Mesangial cell (primary cell): ENCODE results near the gene G2E3.

- RAMPAGE, long total RNA: no peak
Measured at GRCh38 chr14:24367272-24367424, 836 bp upstream of the NFATC4 start.

- RAMPAGE, long total RNA: no peak
Measured at GRCh38 chr14:24418422-24418977, 11.0 kb downstream of the CBLN3 start.

- RAMPAGE, long total RNA: no peak
Measured at GRCh38 chr14:24425201-24425630, 4.3 kb downstream of the CBLN3 start.

GRCh38 chr14:24437998-24438577 lies 4.5 kb downstream of the SDR39U1 start:
- RAMPAGE, long total RNA: no peak

DNA sequence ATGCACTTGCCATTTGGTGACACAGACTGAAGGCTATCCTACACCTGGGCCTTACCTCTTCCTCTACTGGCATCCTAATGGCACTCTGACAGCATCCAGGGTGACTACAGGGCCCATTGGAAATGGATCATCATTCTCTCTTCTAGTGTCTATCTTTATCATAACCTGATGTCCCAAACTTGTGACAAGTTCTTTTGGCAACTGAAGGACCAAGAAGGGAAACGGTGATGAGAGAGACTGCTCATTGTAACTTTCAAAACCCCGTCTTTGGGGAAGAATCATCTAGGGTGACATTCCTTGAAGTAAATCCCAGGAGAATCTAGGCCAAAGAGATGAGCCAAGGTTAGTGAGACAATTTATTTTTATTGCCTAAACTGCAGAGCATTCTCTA lies 3.2 kb downstream of the SDR39U1 start:
- RAMPAGE, long total RNA: no peak

GRCh38 chr14:24458592-24458911 lies 16.0 kb upstream of the SDR39U1 start:
- RAMPAGE, long total RNA: no peak

DNA sequence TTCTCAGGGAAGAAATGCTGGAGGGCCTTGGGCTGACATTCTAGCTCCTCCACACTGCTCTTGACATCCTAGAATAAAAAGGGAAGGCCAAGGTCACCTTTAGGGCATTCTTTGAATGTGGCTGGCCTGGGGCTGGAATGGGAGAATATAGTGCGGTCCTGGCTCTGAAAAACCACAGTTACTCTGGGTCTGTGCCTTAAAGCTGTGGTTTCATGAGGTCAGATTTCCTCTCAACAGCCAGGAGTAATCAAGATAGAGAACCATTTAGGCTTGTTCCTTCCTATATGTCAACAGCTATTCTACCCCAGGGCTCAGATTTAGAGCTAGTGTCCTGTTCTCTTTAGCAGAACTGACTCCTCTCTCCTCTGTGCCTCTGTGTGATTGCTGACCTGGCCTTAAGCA lies 24.2 kb downstream of the CMA1 start:
- RAMPAGE, long total RNA: no peak

- RAMPAGE, long total RNA: no peak
Measured at GRCh38 chr14:25050510-25050701, 459 bp upstream of the STXBP6 start.

DNA sequence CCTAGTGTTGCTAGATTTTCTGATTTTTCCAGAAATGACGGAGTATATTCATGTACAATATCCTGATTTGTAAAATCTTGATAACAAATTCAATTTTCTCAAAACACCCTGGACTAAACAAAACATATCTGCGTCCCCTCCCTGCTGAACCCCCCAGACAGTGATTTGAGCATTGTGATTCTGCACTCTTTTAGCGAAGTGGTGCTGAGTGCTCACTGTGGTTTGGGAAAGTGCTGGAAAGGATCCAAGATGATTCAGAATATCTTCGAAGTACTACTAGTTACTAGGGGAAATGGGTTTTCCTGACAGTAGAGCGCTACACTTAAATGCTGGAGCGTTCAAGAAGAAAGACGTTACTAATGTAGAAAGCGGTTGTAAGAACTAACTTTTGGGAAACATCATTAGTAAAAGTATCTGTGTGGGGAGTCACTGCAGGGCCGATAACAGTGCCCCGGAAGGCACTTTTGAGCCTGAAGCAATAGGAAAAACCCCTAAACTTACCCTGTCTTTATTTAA lies 813 bp upstream of the STXBP6 start:
- RAMPAGE, long total RNA: no peak

- RAMPAGE, long total RNA: no peak
Measured at GRCh38 chr14:26204522-26205618, 393.0 kb downstream of the NOVA1 start.

- RAMPAGE, long total RNA: no peak
Measured at GRCh38 chr14:26584126-26584834, 13.6 kb downstream of the NOVA1 start.

GRCh38 chr14:26595234-26595820 lies 2.5 kb downstream of the NOVA1 start:
- RAMPAGE, long total RNA: no peak

DNA sequence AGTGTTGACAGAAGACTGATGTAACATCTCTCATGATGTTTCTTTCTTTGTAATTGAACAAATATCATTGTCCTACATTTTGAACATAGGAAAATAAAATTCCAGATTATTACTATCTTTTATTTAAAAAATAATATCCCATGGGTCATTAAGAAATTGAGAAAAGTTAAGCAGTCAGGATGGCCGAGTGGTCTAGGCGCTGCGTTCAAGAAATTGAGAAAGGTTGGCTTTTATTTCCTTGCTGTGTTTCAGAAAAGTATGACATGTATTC lies 728.4 kb upstream of the FOXG1 start:
- RAMPAGE, long total RNA: no peak

GRCh38 chr14:28317854-28318675 lies 448.5 kb upstream of the FOXG1 start:
- RAMPAGE, long total RNA: no peak

GRCh38 chr14:28772471-28773040 lies 6.0 kb downstream of the FOXG1 start:
- RAMPAGE, long total RNA: no peak

GRCh38 chr14:29879100-29879598 lies 48.5 kb downstream of the PRKD1 start:
- RAMPAGE, long total RNA: no peak

DNA sequence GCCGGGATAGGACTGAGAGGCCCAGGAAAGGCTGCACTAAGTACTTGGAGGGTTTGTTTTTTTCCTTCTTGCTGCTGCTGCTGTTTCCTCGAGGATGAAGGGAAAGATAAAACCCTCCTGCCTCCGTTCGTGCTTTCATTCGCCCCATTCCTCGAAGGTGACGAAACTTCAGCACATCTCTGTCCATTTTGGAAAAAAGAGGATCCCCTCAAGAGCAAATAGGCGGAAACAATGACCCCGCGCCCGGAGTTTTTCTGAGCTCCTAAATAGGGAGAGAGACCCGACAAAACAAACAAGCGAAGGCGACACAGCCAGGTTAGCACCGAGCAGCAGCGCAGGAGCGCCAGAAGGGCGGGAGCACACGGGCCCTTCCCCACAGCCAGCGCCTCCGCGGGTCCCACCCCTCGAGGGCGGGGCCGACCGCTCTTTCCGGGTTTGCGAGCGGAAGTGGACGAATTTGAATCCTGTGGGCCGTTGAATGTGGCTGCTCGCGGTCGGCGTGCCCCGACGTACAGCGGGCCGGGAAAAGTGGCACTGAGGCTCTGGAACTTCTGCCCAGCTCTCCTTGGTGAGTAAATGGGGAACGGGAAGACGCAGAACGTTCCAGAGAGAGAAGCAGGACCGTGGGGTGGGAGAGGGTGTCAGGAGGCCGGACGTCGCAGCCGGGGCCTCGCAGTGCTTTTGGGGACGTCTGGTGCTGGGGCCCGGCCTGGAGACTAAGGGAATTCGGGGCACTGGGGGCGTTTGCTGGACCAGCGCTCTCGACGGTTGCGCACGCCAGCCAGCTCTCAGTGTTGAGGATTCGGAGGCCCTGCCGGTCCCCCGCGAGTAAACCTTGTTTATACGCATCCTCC lies at the start of gene G2E3:
Gene G2E3, plus strand, starts transcription at position 454 of the 854 bp plus-strand sequence.
- RAMPAGE, long total RNA: start-site peak on the plus strand centred at position 481 of the sequence, 14 bp wide, 55 reads

- RAMPAGE, long total RNA: no peak
Measured at GRCh38 chr14:30653464-30653686, 31.3 kb downstream of the SCFD1 start.

- RAMPAGE, long total RNA: no peak
Measured at GRCh38 chr14:30934939-30935362, 60.6 kb downstream of the COCH start.

GRCh38 chr14:30939983-30940622 lies 65.7 kb downstream of the COCH start:
- RAMPAGE, long total RNA: no peak